H7 (cell line): ENCODE measurements around a stretch of chr15.

- RAMPAGE, long total RNA, result no peak
These were observed 81.3 kb upstream of the CHD2 start for GRCh38 chr15:92818435-92819705.

- RAMPAGE, long total RNA, result no peak
These were observed 79.8 kb upstream of the CHD2 start for GRCh38 chr15:92820016-92821122.

GRCh38 chr15:92869889-92870600, 30.1 kb upstream of the CHD2 start:
- RAMPAGE, long total RNA, result no peak

GRCh38 chr15:92881727-92882486, 18.2 kb upstream of the CHD2 start:
- RAMPAGE, long total RNA, result no peak

GRCh38 chr15:92898434-92899380, 1.4 kb upstream of the CHD2 start:
- RAMPAGE, long total RNA, result no peak

DNA sequence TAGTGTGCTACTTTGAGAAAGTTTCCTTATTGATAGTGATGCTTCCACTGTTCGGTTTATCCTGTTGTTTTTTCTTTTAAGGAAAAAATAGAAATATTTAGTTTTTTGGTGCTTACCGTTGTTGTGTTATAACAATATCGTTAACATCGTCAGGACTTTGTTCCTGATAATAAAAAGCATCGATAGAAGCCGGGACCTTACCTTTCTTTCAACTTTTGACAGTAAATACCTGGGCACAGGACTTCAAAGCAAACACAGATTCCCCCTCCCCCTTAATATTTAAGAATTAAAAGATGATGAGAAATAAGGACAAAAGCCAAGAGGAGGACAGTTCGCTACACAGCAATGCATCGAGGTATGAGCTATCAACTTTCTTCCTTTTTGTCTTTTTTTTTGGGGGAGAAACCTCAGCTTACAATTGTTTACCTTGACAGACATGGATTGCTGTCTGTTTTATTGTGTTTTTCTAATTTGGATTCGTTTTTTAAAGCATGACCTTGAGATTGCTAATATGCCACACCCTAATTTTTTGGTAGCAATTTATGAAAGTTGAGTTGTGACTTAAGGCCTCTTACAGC, 910 bp downstream of the CHD2 start:
- RAMPAGE, long total RNA, result no peak

DNA sequence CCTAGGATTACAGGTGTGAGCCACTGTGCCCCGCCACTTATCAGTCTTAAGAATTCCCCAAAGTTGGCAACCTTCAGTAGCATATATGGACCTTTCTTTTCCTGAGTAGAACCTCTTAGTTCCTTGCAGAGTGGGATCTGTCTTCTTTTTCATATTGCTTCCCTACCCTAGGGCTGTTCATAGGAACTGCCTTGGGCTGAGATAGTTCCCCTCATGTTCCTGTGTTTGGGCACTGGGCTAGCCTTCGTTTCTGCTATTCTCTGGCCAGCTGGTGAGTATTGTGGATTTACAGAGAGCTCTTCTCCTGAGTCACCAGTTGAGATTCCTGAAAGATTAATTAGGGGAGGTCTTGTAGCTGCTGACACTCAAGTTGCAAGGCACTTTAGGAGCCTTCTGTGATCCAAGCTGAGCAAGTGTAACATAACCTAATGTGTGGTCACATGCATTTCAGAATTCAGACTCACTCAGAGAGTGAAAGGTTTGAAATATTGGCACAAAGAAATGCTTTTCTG, 30.6 kb downstream of the CHD2 start:
- RAMPAGE, long total RNA, result no peak

GRCh38 chr15:92966799-92967503, 66.8 kb downstream of the CHD2 start:
- RAMPAGE, long total RNA, result no peak

GRCh38 chr15:93028277-93029251, 60.4 kb downstream of the RGMA start:
- RAMPAGE, long total RNA, result no peak

GRCh38 chr15:93032296-93032826, 56.6 kb downstream of the RGMA start:
- RAMPAGE, long total RNA, result no peak

DNA sequence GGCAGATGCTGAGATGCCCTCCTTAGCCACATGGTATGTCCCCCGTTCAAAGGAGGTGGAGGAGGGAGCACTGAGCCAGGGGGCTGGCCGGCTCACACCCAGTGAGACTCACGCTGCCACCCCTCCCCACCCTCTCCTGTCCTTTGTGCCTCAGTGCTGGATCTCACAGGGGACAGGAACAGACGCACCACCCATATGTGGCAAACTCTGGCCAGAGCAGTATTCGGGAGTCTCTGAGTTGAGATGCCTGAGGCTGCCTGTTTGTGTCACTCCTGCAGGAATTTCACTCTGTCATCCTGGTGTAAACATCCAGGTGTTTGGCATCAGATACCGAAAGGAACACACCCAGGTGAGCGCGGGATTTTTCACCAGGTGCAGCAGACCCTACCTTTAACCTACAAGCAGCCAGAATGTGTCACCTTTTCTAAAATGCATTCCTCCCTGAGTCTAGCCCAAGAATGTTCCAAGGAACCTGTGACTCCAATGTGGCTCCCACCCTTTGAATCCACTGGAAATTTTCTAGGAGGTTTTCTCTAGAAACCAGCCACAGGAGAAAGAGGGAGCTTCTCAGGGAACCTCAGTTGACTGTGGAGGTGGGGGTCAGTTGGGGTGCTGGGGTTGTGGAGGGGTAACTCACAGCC, 25.6 kb downstream of the RGMA start:
- RAMPAGE, long total RNA, result no peak

DNA sequence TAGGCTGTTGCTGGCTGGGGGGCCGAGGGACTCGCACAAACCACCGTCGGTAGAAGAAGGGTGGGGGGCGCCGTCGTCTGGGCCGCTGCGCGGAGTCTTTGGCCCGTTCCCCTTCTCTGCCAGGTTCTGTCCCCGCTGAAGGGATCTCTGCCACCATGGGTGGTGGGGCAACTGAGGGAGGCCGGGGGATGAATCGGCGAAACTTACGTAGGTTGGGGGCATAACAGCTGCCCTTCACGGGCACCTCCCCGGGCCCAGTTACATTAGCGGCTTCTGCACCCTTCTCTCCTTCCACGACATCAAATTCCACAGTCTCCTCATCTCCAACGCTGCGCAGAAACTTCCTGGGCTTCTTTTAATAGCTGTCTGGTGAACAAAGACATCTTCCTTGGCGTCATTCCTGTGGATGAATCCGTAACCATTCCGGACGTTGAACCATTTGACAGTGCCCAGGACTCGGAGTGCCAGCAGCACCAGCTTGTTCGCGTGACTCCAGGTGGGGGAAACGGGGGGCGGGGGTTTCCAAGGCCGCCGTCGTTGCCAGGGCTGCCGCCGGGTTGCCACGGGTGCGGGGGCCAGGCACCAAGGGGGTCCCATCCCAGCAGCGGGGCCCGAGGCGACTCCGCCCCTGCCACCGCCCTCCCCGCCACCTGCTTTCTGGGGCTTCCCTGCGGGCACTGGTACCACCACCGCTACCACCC, 23.0 kb downstream of the RGMA start:
- RAMPAGE, long total RNA, result no peak

DNA sequence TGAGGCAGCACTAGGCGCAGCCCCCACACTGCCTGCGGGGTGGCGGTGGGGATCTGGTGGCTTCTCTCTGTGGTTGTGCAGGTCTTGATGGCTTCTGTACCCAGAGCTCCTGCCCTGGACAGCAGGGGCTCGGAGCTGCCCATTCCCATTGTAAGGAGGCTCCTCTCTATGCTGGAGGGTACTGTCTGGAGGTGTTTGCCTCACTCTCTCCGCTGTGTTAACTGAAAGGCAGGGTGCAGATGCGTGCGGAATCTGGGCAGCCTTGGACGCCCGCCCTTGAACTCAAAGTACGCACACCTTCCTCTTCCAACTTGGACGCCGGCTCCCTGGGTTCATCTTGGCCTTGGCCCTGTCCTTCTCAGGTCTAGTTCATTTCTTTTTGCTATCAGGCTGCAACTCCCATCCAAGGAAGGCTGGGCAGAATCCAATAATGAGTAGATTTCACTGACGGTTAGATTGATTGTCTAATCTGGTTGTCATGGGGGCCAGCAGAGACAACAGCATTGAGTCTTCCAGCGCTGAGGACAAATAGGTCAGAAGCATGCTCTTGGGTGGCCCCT, 156.3 kb upstream of the RGMA start:
- RAMPAGE, long total RNA, result no peak

GRCh38 chr15:93420313-93420512, 331.2 kb upstream of the RGMA start:
- RAMPAGE, long total RNA, result no peak

GRCh38 chr15:94272351-94272550, 40.9 kb downstream of the MCTP2 start:
- RAMPAGE, long total RNA, result no peak

GRCh38 chr15:94844506-94845643, 613.5 kb downstream of the MCTP2 start:
- RAMPAGE, long total RNA, result no peak

- RAMPAGE, long total RNA, result no peak
These were observed 1044.3 kb upstream of the NR2F2 start for GRCh38 chr15:95286106-95286766.

- RAMPAGE, long total RNA, result no peak
These were observed 964.6 kb upstream of the NR2F2 start for GRCh38 chr15:95365509-95366597.

DNA sequence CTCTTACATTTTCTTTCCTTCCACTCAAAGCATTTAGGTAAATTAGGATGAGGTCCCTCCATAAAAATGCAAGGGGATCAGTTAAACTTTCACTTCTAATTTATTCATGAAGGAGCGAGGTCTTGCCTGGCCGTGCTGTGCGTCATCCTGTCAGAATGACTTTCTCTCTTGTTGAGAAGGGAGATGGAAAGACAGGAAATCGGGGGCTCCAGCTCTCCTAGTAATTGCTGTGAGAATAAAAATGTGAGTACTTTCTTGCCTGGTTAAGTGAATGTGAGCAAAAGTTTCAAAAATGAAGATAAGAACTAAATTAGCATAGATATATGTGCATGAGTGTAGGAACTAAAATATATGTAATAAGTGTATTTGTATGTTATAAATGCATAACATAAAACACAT, 962.2 kb upstream of the NR2F2 start:
- RAMPAGE, long total RNA, result no peak

- RAMPAGE, long total RNA, result no peak
These were observed 868.2 kb upstream of the NR2F2 start for GRCh38 chr15:95462352-95462661.